Cardiac ventricle fibroblast (primary cell): ENCODE data around the genes DCAF12L1, SASH3 and UTP14A.

- RAMPAGE, long total RNA, result no peak
Measured at GRCh38 chrX:123184704-123185079, 614 bp downstream of the GRIA3 start.

GRCh38 chrX:123648449-123648987 is 84.3 kb downstream of the THOC2 start:
- RAMPAGE, long total RNA, result no peak

DNA sequence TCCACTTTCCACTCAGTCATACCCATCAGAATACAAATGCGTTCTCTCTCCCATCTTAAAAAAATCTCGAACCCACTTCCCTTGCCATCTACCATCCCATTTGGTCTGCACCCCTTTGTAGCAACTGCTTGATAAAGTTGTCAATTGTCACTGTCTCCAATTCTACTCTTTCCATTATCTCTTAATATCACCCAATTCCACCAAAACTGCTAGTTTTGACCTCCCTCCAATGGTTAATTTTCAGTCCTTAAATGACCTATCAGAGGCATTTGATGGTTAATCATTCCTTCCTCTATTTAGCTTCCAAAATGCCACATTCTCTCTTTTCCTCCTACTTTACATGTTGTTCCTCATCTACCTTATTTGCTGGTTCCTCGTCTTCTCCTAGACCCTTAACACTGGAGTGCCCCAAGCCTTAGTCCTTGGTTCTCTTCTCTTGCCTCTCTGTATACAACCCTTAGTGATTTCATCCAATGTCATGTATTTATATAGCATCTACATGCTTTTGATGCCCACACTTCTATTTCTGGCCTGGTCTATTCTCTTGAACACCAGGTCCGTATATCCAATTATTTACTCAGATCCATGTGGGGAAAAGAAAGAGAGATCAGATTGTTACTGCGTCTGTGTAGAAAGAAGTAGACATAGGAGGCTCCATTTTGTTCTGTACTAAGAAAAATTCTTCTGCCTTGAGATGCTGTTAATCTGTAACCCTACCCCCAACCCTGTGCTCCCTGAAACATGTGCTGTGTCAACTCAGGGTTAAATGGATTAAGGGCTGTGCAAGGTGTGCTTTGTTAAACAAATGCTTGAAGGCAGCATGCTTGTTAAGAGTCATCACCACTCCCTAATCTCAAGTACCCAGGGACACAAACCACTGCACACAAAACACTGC is 53.5 kb downstream of the THOC2 start:
- RAMPAGE, long total RNA, result no peak

DNA sequence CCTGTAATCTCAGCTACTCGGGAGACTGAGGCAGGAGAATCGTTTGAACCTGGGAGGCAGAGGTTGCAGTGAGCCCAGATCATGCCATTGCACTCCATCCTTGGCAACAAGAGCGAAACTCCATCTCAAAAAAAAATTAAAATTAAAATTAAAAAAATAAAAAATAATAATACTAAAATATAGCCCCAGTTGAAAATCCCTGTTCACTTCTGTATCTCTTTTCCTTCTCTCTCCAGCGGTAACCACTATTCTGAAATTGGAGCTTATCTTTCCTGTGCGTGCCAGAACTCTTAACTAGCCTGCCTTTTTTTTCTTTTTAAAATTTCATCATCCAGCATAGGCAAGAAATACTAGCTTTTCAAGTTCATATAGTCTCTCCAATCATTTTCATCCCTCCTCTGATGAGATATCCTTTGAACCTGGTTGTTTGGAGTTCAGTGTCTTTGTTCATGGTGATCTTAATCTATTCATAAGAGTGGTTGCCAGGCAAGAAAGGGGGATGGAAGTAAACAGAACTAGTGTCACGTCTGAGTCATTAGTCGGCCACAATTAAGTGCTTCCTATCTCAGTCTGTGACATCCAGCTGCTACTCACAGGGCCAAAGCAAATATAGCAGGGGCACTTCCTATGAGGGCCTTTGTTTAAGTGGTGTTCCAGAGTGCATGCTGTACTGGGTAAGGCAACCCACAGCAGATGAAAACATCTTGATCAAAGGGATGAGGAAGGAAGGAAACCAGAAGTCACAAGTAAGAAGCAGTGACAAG is 56.5 kb upstream of the XIAP start:
- RAMPAGE, long total RNA, result no peak

DNA sequence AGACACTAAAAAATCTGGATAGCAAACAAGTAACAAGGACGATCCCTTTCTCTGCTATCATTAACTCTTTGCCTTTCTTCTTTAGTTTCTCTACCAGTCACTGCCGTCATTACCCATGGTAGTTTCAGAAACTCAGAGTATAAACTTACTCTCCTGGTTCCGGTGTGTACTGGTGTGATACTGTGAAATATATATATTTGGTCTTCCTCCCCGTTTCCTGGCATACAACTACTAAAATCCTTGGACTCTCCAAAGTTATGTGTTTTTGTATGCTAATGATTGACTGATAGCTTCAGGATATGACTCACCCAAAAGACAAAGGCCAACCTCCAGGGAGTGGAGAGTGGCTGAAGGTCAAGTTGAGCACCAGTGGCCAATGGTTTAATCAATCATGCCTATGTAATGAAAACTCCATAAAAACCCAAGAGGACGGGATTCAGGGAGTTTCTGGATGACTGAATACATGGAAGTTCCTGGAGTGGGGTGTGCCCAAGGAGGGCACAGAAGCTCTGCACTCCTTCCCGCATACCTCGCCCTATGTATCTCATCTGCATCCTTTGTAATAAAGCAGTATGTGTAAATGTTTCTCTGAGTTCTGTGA is 35.0 kb upstream of the XIAP start:
- RAMPAGE, long total RNA, result no peak

GRCh38 chrX:123994526-123994971 is 33.0 kb downstream of the STAG2 start:
- RAMPAGE, long total RNA, result no peak

DNA sequence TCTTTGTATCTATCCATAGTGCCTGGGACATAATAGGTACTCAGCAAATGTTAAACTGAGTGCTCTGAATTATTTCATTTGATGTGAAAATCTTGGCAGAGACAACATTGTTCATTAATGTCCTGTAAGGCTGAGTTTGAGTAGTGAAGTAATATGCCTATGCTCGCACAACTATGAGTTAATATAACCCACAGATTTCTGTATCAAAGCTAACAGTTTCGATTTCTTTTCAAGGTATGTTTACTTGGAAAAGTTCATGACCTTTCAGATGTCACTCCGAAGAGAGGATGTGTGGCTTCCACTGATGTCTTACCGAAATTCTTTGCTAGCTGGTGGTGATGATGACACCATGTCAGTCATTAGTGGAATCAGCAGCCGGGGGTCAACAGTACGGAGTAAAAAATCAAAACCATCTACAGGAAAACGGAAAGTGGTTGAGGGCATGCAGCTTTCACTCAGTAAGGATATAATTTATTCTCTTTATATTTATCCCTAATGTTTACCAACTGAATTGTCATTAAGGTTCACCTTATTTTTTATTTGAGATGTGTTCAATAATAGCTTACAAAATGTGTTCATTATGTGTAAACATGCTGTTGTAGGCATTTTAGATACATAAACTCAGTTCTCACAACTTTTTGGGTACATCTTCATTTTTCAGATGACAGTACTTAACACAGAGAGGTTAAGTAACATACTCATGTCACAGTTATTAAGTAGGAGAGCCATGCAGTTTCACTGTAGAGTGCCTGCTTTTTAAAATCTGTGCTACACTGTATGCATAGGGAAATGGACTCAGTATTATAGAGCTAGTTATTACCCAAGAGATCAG is 125.0 kb downstream of the STAG2 start:
- RAMPAGE, long total RNA, result no peak

DNA sequence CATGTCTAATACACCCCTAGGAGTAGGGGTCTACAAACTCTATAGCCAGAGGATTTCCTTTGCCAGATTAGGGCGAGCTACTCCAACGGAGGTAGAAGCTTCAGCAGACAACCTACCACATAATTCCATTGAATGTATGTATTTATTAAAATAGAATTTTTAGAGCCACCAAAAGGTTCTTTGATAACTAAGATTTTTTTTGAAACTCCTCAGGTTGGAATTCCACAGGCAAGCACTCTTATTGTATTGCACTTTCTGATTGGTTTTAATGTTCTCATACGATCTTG is 279.7 kb downstream of the SH2D1A start:
- RAMPAGE, long total RNA, result no peak

DNA sequence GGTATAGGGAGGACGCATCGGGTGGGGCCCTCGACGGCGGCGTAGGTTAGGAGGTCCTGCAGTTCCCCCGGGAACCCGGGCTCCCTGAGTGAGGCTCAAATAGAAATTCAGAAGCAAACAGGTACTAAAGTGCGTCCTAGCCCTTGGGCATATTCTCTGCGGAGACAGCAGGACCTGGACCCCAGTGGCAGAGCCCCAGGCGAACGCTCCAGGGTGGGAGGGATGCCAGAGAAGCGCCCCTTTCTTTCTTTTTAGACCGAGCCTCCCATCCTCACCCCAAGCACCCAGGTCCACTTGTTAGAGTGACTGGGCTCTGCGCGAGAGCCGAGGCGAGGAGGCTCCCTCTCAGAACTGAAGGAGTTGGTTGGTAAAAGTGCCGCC is 116.6 kb upstream of the TEX13C start:
- RAMPAGE, long total RNA, result no peak

DNA sequence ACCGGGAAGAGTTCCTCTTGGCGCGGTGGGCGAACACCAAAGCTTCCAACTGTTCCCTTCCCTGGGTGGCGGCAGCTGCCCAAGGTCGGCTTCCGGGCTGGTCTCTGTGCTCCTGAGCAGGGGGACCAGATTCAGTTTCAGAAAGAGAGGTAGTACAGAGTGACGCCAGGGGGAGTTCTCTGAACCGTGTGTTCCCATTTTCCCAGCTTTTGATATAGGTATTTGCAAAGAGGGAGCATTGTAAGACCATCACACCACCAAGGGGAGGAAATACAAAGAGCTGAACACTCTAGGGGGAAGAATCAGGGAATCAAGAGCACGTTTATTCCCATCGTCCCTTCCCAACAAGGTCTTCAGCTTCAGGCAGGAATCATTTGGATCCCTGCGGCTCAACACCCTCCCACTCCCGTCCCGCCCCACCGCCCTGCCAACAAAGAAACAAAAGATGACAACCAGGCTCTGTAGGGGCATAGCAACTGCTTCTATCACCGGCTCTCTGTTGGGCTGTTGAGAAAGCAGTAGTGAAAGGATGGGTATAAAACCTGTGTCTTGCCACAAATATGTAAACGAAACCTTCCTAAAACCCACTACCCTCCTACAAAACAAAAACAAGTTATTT is 113.5 kb upstream of the TEX13C start:
- RAMPAGE, long total RNA, result no peak

GRCh38 chrX:126552706-126553251 is at the start of gene DCAF12L1:
Gene DCAF12L1, minus strand, starts transcription at chrX:126552814.
- RAMPAGE, long total RNA, result no peak

DNA sequence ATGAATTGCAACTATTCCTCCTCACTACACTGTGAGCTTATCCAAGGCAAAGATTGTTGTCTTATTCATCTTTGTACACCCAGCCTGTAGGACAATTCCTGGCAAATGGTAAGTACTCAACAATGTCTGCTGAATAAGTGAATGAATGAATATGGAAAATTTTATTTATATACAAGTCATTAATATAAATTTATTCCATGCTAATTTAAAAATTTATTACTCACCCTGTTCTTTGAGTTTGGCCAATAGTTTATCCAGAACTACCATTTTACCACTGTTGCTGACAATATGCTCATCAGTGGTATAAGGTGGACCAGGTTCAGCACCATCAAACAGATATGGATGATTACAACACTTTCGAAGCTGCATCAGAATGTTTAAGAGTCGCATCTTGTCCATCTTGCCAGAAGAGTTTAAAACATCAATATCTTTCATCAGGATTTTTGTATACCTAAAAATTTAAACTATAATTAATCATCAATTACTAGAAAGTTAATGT is 25.6 kb downstream of the SMARCA1 start:
- RAMPAGE, long total RNA, result no peak

DNA sequence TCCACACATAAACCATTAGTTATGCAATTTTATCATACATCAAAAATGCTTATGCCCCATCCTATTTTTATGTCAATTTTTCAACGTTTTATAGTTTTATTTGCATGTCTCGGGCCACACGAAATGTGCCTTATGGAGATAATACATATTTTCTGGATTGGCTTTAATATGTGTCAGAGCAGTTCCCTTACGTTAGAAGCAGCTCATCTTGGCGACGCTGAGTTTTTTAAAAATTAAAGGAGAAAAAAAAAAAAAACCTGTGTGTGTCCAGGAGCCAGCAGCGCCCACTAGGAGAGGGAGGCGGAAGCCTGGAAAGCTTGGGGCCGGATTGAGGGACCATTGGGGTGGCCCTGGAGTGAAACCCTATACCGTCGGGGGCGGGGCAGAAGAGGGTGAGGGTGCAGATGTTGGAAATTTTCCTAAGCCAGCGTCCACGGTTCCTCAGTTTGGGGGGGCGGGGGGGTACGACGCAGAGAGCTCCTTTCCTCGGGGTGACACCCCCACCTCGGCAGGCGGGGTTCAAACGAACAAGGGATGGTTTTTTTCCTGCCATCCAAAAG is 1.1 kb downstream of the SMARCA1 start:
- RAMPAGE, long total RNA, result no peak

DNA sequence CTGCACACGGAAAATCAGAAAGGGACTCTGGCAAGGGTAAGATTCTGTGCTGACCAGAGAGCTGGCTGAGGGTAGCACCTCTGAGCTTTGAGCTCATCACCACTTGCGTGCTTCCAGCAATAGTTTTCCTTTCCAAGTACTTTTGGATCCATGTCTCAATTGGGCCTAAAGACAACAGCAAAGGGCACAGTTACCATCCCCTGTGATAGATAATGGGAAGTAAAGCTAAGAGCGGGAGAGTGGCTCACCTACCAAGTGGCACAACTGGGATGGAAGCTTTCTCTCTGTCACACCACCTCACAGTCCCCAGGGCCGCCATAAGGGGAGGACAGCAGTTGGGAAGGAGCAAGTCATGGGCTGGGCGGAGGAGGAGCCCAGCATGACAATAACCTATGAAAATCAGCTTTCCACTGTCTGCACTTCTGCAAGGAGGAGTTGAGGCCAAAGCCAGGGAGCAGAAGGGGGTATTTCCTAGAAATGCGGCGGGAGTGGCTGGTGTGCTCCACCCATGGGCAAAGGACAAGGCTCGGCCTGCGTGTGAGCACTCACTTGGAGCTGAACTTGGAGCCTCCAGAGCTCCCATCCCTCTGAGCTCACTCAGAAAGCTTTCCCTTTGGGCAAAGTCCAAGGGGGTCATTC is 18.7 kb downstream of the APLN start:
- RAMPAGE, long total RNA, result no peak

GRCh38 chrX:129779562-129780267 is at the start of gene SASH3:
Gene SASH3, plus strand, starts transcription at chrX:129779949.
- RAMPAGE, long total RNA, result no peak

- RAMPAGE, long total RNA, result no peak
Measured at GRCh38 chrX:129812654-129812901, 31.1 kb downstream of the ZDHHC9 start.

GRCh38 chrX:129905551-129906318 is at the start of gene UTP14A:
Gene UTP14A, plus strand, starts transcription at chrX:129906164.
- RAMPAGE, long total RNA, result no peak

DNA sequence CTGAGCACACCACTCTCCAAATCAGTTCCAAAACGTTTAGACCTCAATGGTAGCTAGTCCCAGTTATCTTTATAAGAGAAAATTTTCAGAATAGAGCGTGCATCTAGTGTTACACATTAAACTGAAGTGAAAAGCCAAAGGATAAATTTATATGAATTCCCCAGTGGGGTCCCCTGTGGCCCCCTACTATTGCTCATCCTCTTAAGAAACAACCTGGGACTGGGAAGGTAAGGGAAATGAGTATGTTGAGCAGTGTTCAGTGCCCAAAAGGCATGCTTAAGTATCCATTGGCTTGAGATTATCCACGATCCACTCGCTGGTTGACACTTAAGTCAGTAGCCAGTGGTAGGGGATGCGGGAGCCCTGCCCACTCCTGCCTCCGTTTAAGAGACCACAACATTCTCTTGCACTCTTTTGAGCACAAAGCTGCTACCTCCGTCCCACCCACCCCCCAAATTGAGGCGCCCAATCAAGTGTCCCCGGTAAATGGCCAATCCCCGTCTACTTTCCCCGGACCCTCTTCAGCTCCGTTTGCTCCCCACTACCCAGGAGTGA is 24.9 kb downstream of the UTP14A start:
- RAMPAGE, long total RNA, result no peak

DNA sequence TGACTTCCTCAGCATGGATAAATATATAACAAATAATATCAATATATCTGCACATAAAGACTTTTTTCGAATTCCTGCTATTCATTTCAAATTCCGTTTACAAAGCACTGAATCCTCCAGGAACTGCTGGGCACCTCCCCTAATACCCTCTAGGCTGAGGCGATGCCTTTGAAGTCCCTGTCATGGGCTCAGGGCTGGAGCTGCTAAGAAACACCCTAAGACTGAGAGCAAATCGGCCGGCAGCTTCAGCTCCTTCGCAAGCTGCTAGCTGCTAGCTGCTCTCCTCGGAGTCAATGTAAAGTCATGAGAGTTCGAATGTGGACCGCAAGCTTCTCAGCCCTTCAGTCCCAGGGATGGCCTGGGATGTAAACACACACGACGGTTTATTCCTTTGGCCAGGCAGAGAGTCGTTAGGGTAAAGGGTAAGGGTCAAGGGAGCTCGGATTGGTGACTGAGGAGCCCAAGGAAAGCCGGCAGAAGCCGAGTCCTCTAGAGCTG is 3.3 kb upstream of the BCORL1 start:
- RAMPAGE, long total RNA, result no peak

DNA sequence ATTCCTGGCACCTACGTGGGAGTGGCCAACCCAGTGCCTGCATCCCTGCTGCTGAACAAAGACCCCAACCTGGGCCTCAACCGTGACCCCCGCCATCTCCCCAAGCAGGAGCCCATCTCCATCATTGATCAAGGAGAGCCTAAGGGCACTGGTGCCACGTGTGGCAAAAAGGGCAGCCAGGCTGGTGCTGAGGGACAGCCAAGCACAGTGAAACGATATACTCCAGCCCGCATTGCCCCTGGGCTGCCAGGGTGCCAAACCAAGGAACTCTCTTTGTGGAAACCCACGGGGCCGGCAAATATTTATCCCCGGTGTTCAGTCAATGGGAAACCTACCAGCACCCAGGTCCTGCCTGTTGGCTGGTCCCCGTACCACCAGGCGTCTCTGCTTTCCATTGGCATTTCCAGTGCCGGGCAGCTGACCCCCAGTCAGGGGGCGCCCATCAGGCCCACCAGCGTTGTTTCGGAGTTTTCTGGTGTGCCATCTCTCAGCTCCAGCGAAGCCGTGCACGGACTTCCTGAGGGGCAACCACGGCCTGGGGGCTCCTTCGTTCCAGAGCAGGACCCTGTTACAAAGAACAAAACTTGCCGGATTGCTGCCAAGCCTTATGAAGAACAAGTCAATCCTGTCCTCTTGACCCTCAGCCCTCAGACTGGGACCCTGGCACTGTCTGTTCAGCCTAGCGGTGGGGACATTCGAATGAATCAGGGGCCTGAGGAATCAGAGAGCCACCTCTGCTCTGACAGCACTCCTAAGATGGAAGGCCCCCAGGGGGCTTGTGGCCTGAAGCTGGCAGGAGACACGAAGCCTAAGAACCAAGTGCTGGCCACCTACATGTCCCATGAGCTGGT is 32.7 kb downstream of the BCORL1 start:
- RAMPAGE, long total RNA, result no peak